Measurements from ENCODE around the gene CLN5.

DNA sequence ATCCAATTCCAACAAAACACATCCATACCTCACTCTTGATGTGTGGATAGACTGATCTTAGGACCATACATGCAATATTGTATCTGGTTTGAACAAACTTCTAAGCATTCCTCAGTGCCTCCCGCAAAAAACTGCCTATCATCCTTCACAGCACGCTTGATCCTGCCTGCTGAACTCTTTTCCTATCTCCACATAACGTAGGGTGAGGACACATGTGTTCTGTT lies 415.2 kb downstream of the KCTD12 start:
- RRBS = no CpG with 5 or more reads among the region's 3 CpGs

- RRBS = no CpG with 5 or more reads among the region's 12 CpGs
These were observed 1.1 kb upstream of the KCTD12 start for GRCh38 chr13:76887258-76887762.

- RRBS = no CpG with 5 or more reads among the region's 3 CpGs
These were observed 2.5 kb upstream of the KCTD12 start for GRCh38 chr13:76888580-76889192.

DNA sequence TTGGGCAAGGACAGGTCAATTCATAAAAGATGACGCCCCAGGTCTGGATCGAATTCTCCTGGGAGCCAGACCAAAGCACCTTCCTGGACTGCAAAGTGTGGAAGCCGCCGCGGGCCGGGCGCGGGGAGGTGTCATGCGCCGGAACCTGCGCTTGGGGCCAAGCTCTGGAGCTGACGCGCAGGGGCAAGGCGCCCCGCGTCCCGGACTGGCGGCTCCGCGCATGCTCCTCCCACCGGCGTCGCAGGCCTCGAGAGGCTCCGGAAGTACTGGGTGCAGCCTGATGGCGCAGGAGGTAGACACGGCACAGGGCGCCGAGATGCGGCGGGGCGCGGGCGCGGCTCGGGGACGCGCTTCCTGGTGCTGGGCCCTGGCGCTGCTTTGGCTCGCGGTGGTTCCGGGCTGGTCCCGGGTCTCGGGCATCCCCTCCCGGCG lies at the start of gene CLN5:
Gene CLN5, plus strand, starts transcription at position 263 of the 432 bp plus-strand sequence.
- RRBS = 2% methylated on average over 8 of the region's 46 CpGs

DNA sequence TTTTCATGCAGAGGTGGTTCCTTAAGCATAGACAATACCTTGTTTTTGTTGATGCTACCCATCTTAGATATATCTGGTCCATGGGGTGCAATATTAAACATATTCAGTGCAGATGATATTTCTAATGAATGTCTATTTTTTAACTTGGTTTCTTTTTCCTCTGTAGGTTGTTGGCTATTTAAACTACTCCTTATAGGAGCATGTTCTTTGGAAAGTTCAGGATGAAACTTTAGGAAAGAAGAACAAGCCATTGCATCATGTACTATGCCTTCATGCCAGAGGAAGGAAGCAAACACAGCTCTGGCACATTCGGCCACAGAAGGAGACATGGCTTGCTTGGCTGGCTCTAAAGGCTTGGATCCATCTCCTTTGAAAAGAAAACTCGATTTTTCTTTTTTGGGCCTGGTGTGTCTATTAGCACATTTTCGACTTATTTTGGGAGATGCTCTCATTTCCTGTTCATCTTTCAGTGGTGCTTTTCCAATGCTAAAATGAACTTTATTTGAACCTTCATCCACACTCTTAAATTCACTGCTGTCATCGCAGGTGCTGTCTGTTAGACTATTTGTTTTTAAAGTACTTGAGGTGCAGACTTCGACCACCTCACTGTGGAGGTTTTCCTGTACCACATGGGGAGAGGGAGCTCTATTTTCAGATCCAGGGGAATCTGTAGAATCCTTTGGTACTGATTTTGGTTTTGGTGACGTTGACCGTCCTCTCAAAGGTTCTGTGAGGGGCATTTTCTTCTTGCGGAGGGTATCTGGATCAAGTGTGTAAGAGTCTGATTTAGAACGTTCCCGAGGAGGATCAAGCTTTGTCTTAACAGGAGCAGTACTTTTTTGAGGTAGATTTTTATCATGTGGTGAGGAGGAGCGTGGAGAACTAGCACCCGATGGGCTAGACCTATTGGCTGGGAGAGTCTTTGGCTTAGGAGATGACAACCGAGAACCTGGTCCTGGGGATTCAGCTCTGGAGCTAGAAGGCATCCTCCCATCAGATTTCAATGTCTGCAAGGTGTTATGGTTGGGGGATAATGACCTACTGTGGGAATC lies 71.1 kb upstream of the FBXL3 start:
- RRBS = no CpG with 5 or more reads among the region's 13 CpGs

DNA sequence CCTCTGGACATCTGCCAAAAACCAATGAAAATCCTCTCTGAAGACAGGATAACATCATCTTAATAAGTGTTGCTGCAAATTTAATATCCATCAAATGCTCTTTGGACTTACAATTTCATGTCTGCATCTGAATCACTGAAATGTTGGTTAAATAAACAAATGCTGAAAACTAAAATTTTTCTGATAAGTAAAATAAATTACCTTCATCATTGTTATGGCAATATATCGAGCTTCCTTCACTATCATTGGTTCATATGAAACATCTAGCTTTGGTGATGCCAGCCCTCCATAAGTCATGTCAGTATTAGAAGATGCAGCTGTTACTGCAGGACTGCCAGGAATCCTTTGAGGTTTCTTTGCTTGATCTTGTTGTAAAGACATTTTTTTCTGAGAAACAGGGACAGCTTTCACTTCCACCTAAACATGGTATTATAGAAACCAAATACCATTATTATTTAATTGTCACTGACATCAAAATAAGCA lies 123.6 kb upstream of the FBXL3 start:
- RRBS = no CpG with 5 or more reads among the region's 1 CpG

DNA sequence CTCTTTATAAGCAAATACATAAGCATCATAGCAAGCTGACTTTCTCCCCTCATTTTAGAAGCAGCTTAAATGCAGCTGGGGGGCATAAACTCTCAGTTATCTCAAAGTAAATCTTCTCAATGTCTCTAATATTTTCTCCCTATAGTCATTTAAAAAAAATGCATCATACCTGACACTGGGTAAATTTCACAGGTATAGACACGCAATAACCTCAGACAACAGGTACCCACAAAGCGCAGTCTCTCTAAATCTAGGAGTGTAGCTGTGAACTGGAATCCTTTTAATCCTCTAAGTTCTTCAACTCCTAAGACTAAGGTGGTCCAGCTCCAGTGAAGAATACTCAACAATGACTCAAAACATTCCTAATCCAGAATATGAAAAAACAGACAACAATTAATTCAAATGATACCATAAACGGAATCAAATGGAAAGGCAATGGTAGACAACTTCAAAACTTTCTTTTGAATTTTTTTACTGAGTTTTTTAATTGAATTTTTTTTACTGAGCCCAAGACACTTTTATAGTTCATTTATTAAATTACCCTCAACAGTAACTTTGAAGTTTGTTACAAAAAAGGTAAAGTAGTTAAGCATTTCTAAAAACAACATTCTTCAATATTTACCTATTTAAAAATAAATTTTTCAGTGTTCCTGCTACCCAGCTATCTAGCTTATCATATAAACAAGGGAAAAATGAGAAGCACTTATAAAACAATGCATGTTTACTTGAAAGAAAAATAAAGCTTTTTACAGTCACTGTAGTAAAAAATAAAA lies 141.0 kb downstream of the MYCBP2 start:
- RRBS = no CpG with 5 or more reads among the region's 3 CpGs

DNA sequence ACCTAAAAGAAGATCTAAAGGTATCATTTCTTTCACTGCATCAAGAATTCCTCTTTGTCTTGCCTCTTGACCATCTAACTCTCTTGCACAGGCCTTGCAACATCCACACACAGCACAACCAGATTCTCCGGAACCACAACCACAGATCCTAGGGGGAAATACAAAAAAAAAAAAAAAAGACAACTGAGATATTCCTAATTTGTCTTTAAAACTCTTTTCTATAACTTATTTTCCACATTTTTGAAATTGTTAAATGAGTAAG lies 83.2 kb downstream of the MYCBP2 start:
- RRBS = no CpG with 5 or more reads among the region's 1 CpG

- RRBS = no CpG with 5 or more reads among the region's 10 CpGs
These were observed 12.3 kb upstream of the MYCBP2 start for GRCh38 chr13:77338772-77339988.

DNA sequence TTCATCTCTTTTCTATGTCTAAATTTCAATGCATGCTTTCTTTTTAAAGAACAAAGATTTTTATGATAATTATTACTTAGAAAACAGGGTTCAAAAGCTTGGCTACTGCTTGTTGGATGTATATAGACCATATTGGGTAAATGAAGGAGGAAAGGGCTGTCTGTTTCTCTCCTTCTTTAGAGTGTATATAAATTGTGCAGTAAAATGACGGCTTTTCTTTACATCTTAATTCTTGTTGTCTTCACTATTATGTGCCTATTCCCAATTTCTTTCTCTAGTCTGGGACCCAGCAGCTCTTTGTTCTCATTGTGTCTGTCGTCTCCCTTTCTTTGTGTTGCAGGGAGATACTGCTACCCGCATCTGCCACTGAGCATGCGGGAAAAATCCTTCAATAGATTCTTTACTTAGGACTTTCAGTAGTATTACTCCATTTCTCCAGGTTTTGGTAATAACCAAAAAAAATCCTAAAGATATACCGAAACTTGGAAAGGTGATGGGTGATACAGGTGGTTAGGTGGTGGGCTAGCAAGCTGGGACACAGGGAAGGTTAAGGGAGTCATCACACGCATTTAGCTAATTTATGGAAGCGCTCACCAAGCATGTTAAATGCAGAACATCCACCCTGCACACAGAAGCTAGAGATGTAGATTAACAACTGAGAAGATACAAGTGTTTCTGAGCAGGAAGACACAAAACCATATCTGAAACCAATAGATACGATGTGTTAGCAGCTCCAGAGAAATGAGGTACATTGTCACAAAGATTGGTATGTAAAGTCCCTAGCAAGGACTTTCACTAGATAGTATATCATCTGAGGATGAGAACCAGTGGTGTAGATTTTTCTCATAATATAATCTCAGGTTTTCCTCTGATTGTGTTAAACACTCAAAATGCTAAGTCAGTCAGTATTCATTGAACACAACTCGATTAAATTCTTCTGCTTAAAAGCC lies 1.5 kb upstream of the SLAIN1 start:
- RRBS = no CpG with 5 or more reads among the region's 9 CpGs

GRCh38 chr13:77746279-77746725 lies 48.8 kb downstream of the SLAIN1 start:
- RRBS = no CpG with 5 or more reads among the region's 1 CpG

DNA sequence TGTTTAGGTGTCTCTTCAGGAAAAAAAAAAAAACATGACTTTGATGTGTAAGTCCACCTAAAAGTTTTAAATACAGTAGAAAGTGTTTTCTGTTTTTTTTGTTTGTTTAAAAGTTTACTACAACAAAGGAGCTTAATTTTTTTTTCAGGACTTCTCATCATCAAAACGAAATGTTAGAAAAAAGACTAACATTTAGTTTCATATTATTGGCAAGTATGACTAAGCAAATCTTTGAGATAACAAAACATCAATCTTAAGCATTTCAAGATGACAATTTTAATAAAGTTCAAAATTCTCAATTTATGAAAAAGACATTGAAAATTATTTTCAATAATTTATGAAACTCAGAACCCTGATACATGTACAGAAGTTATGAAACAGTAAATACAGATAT lies 4.1 kb downstream of the RBM26 start:
- RRBS = no CpG with 5 or more reads among the region's 1 CpG

DNA sequence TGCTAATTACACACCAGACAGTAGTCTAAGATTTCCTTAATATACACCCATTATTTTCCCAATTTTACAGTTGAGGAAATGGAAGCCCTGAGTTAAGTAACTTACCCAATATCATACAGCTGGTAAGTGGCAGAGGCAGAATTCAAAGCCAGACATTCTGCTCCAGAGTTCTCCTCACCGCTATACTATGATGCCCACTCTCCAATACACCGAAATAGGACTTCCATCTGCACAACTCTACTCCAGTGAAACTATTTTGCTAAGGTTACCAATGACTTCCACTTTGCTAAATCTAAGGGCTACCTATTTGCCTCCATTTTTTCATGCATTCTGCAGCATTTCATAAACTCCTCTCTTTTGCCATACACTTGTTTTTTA lies 2.5 kb downstream of the RBM26 start:
- RRBS = no CpG with 5 or more reads among the region's 2 CpGs

GRCh38 chr13:79503075-79503862 lies 22.3 kb downstream of the NDFIP2 start:
- RRBS = no CpG with 5 or more reads among the region's 2 CpGs

DNA sequence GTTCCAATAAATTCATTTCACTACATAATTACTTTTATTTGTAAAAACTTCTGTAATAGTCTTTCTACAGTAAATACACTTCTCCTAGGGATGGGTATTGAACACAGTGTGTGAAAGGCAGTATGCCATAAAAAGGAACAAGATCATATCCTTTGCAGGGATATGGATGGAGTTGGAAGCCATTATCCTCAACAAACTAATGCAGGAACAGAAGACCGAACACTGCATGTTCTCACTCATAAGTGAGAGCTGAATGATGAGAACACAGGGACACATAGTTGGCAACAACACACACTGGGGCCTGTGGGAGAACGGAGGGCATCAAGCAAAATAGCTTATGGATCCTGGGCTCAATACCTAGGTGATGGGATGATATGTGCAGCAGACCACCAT lies 183.0 kb downstream of the NDFIP2 start:
- RRBS = no CpG with 5 or more reads among the region's 2 CpGs

DNA sequence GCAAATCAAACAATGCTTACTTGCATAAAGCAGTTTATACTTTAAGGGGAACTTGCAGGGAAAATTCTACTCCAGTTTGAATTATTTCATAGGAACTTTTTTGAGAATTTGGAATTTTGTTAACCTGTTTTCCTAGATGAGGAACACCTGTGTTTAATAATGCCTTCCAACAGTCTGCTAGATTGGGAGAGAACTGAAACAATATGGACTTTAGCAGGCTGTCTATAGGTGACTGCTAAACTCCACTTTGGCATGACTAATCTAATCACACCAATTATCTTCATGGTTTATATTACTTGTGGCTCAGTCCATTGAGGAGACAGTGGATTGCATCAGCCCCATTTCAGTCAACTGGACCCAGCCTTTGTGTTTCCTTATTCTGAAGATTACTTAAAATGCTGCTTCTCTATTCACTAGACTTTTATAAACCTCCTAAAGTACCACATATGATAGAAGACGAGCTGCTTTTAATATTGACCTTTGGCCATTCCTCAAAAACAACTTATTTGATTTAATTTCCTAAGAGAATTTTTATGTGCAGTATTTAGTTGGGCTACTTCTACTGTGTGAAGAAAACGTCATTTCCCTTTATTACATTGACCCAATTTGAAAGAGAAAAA lies 295.6 kb downstream of the NDFIP2 start:
- RRBS = no CpG with 5 or more reads among the region's 2 CpGs

DNA sequence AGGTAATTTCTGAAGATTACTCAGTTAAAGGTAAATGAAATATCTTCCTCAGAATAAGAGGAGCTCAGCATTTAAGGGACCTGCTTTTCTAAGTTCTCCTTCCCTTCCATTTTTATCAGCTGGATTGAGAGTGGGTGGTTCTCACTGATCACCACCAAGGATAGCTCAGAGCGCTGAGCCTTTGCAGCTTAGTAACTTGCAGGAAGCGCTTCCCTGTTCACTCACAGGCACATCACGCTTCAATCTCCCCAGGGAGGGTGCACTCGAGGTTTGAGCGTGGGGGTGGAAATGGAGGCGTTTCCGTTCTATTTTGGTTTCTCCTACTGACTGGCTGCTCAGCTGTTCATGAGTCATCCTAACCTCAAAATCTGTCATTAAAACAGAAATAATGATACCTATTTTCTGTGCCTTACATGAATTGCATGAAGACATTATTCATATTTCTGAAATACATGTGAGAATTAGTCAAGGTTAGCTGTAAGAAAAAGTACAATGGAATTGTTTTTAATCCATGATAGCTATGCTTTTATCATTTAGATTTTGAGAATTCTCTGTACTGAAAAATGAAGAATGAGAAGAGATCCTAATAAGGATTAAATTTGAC lies 292.1 kb downstream of the SPRY2 start:
- RRBS = no CpG with 5 or more reads among the region's 7 CpGs

- RRBS = no CpG with 5 or more reads among the region's 7 CpGs
These were observed 270.7 kb downstream of the SPRY2 start for GRCh38 chr13:80070291-80070613.

GRCh38 chr13:80339526-80339825 lies 1.4 kb downstream of the SPRY2 start:
- RRBS = no CpG with 5 or more reads among the region's 4 CpGs

DNA sequence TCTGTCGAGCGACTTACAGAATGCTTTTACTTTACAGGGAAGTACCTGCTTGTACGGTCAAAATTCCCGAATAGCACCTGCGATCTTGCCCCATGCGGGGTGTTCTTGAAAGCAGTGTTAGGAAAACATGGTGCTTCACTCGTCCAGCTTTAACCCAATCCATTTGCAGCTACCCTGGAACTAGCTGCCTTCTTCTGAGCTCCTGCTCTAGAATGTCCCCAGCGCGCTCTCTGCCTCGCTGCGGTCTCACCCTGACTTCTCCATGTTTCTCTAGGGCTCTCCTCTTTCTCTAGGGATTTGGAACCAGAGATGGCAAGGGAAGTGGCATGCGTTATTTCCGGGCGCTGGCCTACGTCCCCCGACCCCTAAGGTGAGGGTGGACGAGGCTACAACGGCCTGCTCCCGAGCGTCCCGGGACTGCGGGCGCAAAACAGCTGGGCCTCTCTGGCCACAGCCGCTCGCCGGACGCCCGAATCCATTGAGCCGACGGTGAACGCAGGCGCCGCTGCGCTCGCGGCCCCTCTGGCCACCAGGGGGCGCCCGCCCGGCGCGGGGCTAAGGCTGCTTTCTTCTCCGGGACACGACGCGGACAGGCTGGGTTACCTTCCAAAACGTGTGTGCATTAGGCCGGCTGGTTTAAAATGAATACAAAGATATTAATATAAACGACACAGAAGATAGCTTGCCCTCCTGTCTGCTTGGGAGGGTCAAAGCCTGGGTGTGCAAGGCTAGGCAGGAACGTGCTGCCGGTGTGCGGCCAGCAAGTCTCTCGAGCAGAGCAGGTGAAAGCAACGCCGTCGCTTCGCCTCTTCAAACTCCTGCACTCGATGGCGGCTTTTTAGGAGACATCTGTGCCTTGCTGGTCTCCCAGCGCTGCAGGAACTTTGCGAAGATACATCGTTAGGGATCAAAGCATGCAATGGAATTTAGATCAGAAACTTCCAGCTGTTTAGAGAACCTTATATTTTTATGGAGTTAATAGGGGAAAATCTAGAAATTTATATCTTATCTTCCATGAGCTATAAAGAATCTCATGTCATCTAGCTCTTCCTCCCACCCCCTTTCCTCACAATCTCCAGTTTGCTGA lies 1.9 kb upstream of the SPRY2 start:
- RRBS = 2% methylated on average over 26 of the region's 61 CpGs

All from GM12892 (cell line).